Colic lymph node (tissue), 1 donor: ENCODE data around the gene LARS2.

GRCh38 chr3:42686184-42686558 is 834 bp downstream of the KLHL40 start:
- PRO-cap, result no peak

DNA sequence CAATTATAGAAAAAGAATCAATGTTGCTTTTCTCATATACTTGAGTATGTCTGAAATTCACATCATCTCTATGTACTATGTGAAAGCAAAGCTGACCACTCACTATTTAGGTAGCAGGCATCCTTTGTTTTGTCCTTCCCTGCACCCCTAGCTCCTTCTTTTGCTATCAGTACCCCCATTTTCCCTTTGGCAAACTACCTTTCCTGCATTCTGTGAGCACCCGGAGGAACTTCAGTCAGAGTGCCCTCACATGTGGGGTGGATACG is 26.6 kb upstream of the HHATL start:
- PRO-cap, result no peak

DNA sequence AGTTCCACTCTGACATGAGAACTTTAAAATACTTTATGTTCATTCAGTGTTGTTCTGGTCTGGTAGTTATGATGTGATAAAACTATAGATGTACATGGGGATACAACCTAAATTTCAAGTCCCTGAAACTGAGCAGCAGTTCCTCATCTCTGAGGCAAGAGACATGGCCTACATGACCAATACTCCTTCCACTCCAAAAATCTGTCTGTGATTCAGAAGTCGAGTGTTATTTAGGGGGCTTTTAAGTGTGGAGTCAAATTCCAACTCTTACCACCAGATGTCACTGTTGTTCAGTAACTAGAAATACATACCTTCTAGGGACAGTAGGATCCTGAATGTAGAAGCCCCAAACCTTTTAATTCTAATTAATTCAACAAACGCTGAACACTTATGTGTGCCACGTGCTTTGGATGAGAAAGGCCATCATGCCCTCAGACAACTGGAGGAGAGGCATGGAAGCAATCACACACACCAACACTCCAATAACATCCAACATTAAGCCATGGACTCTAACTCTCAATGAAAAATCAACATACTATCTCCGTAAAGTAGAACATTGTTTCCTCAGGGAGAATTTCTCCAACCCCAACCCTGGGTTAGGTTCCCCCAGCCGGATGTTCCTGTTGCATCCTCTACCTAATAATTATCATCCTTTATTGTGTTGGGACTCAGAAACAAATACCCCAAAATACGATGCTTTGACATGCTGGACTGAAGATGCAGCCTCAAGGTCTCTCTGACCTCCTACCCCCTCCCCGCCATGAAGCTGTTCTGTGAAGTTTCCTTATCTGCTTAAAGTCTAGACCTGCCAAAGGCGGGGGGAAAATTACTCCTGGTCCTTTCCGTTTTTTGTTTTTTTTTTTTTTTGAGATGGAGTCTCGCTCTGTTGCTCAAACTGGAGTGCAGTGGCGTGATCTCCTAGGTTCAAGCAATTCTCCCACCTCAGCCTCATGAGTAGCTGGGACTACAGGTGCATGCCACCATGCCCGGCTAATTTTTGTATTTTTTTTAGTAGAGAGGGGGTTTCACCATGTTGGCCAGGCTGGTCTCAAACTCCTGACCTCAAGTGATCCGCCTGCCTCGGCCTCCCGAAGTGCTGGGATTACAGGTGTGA is 8.0 kb upstream of the CCDC13 start:
- PRO-cap, result no peak

DNA sequence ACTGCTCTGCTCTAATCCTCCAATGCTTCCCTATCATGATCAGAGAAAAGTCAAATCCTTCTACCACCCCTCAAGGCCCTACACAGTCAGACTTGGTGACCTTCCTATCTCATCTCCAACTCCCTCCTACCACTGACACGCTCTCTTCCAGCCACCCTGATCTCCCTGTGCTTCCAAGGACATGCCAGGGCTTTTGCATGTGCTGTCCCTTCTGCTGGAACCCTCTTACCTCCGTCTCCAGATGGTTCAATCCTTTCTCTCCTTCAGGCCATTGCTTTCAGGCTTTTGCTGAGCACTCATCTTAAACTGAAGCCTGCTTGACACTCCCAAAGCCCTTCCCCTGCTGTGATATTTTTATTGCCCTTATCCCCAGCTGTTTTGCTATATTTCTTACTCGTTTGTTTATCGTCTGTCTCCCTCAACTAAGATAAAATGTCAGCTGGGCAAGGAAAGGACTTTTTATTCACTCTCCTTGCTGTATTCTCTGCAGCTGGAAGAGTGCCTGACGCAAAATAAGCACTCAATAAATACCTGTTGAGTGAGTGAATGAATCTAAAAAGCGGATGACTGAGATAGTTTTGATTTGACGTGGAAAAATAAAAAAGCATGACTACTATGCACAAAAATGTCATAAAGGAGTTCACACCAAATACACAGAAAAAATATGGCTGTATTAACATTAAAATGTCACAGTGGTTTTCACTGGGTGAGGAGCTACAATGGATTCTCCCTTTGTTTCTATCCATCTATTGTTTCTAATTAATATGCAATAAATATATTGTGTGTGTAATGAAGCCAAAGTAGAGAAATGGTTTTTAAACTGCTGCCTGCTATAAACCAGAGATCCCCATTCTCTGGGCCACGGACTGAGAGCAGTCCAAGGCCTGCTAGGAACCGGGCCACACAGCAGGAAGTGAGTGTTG is 84.8 kb upstream of the POMGNT2 start:
- PRO-cap, result no peak

GRCh38 chr3:43192381-43192980 is 86.6 kb upstream of the POMGNT2 start:
- PRO-cap, result no peak

GRCh38 chr3:43214463-43214971 is 71.8 kb upstream of the SNRK start:
- PRO-cap, result no peak

DNA sequence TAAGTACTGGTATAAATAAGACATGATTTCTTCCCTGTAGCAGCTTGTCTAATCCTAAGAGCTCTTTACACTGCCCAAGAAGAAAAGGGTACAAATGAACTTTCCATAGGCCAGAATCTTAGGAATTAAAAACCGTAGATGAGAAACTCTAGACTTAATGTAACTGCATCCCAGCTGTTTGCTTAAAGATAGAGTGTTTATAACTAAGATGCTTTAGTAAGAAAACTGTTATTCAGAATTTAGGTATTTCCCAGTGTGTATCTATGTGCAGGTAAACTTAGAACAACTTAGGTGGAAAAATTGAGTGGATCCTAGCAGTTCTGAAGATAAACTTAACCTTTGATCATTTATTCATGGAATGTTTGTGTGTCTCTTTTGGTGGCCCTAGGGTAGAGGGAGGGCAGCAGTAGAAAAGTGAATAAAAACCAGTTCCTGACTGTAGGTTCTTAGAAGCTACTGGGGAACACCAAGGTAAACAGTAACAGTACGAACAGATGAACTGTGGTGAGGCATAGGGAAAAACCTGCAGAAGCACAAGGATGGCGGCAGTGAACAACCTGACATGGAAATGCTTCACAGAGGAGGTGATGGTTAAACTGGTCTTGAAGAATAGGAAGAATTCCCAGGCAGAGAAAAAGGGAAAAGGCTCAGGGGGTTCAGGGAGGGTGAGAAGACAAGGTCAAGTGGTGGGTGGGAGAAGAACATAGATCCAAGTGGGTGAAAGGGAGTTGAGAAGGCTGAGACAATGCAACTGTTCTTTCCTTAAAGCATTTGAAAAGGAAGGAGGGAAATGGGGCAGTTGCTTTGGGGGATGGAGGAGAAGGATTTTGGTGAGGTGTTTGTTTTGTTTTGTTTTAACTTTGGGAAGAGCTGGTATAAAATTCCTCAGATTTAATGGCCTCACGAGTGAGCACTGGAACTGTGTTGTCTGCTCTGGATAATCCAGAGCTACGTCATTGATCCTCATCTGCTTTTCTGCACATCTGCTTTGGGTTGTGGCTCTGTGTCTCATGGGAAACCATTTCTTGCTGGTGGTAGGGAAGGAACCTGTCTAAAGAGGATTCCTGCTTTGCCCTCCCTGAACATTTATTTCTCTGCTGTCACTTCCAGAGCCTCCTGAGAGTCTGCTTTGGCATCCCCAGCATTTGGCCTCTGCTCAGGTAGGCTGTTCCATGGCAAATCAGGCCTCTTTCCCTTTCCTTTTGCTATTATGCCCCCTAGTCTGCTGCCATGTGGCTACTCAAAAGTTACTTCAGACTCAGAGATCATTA is 2.7 kb downstream of the SNRK start:
- PRO-cap, result unidirectional peak, minus-strand start at position 1,182 of the sequence

DNA sequence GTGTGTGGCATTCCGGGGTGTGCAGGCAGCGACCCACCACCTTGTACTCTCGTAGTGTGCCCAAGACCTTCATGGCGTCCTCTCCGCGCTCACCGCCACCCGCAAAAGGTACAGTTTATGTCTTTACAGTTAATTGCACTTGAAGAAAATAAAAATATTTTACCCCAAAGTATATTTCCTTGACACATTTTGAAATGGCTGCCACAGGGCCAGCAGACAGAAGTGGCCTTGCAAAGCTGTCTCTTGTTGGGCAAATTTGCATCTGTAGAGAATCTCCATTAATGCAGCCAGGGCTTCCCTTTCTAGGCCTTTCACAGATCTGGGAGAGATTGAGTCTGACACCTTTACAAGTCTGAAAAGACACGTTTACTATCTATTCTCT is 136.0 kb downstream of the ANO10 start:
- PRO-cap, result no peak

GRCh38 chr3:43490400-43491534 is 131.0 kb downstream of the ANO10 start:
- PRO-cap, result no peak

DNA sequence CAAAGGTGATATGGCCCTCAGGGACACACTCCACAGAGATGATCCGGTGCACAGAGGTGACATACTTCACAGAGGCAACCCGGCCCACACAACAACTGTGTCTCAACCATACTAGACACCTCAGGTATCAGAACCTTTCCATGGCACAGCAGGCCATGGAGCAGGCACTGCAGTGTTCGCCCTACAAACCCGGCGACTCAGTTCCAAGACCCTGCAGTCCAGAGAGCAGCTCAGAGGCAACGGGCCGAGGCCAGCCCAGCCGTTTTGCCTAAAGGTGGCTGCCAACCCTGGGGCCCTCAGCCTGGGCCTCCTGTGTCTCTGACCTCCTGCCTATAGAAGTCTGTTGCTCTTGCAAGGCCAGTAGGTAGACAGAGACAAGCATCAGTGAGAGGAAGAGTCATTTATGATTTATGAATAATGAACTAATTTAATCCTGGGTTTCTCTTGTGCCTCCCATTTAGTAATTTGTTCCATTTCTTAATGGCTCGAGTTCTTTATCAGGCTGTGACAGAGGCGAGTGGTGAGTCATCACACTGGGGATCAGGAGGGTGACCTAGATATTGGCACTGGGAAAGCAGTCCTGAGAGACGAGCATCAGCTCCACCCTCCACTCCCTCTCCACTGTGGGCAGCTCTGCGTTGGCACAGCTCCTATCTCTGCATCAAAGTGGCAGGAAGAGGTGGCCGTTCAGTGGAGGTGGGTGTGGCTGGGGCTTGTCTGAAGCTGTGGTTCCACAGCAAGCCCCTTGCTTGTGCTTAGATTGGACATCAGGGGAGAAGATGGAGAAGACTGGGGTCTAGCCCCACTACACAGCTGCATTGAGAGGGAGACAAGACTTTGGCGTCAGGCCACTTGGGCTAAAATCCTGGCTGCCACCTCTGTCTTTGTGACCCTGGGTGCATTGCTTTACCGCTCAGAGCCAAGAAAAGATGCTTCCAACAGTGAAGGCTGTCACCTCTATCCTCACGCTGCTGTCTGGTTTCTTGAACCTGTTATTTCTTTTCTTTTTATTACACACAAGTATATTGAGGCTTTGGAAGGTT is 79.9 kb downstream of the ABHD5 start:
- PRO-cap, result no peak

GRCh38 chr3:44339234-44339406 is 554 bp downstream of the TCAIM start:
- PRO-cap, result no peak

DNA sequence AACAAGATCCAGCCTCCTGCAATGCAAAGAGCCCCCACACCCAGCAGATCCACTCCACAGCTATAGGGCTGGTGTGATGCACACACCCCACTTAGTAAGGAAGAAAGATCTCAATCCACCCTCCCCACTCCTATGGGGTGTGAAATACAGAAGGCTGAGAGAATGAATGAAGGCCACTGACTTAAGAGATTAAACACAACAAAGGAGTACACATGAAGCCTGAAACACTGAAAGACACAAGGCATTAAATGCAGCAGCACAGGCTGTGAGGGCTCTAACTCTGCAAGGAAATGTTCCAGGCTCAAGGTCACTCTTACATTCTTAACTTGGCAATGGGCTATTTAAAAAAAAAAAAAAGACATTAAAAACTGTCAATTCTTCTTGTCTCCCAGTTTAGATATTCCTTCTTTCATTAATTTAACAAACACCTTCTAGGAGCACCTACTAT is 32.2 kb upstream of the ZNF445 start:
- PRO-cap, result no peak

GRCh38 chr3:44885495-44885842 is 11.1 kb downstream of the TGM4 start:
- PRO-cap, result no peak

GRCh38 chr3:45011727-45012779 is 14.1 kb upstream of the CLEC3B start:
- PRO-cap, result no peak

DNA sequence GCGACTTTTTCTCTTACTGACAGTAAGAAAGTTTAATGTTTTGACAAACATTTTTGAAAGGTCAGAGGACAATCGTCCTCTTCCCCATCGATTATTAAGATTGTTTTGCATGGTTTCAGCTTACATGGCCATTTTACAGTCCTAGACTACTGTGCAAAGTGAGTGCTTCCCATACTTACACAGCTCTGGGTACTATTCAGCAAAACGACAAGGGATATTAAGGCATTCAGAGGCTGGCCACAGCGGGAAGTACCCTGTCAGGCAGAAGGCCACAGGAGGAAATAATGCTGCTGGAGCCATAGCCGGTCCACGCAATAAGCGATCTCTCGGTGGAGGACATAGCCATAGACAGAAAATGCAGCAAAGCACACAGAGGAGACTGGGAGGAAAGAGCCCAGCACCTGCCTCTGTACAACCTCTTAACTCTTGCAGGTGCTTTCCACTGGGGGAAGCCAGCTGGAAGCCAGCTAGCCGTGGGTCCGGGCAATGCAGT is 19.7 kb downstream of the CLEC3B start:
- PRO-cap, result no peak

DNA sequence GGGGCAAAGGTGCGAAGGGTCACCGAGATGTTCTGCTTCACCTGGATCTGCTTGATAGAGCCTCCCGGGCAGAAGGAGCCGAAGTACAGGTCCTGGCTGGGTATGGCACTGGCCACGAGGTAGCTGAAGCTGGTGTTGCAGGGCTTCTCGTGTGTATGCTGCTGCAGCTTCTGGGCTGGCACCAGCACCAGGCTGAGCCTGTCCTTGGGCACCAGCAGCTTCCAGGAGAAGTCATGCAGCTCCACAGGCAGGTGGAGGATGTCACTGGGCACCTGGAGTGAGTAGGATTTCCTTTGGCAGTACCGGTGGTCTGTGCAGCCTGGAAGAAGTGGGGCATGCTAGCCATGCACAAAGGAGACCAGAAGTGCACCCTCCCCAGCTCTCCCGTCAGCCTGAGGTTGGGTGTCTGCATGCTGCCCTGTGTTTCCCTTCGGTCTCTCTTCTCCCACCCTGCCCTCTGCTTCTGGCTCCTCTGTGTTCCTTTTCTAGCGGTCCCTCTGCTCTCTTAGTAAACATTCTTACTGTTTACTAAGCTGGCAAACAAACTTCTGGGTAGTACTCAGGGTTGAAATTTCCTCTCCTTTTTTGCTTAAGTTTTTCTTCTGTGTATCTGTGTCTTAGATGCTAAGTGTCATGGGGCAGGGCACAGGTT is 52.7 kb downstream of the CDCP1 start:
- PRO-cap, result no peak

- PRO-cap, result no peak
Measured at GRCh38 chr3:45144761-45145620, 1.2 kb downstream of the CDCP1 start.

DNA sequence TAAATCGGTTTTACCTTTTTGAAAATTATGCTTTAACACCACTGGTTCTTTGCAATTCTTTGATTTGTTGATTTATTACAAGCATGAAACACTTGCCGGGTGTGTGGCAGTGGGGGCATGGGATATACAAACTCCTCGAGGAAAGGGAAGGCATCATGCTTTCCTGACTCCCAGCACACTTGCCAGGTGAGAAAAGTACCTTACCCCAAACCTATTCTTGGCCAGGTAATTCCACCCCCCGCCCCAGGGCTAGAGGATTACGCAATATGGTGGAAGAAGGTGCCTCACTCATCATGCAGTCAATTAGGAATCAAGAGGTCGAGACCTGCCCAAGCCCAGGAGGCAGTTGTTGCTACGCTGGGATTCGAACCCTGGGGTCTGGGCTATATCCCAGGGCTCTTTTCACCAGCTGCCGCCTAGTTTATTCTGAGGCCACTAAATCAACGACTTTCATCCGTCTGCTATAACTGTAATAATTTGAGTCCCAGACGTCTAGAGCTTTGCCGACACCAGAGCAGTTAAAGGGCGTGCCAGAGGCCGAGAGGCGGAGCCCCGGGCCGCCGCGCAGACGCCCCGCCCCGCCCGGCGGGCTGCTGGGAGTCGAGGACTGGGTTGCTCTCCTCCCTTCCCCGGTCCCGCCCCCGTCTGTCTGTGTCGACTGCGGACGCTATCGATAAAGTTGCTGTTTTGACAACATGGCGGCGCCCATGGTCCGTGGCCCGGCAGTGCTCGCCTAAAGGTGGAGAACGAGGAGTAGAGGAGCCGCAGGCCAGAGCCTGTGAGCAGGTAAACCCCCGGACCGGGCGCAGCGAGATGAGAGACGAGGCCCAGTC is at the start of gene LARS2:
LARS2 (plus strand) TSS at position 682 of the 833 bp plus-strand sequence.
- PRO-cap, result bidirectional peak, plus-strand start at position 685 of the sequence, minus-strand start at position 520 of the sequence

DNA sequence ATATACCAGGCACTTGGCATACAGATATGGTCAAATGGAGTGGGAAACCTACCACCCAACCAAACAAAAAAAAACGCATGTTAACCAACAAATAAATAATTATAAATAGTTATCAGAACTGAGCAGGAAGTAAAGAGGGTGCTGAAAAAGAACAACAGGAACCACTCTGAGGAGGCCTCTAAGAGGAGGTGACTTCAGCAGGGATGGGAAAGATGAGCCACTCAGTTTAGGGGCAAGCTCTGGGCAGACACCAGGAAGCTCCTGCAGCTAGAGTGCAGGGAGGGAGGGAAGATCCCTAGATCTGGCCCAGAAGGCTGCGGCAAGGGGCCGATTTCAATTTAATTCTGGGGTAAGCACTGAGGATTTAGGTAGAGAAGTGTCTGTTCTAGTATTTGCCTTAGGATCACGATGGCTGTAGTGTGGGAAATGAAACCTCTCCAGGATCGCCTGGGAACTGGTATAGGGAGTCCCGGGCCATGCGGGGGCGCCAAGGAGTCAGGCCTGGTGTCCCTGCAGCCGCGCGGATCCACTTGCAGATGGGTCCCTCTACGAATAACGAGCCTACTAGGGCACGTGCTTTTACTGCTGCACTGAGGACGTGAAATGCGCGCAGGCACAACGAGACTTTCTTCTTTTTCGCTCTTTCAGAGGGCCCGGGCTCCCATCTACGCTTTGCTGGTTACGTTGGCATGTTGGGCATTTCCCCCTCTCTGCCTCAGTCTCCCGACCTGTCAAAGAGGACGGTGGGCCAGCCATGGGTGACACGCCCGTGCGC is 1.5 kb upstream of the LIMD1 start:
- PRO-cap, result no peak

DNA sequence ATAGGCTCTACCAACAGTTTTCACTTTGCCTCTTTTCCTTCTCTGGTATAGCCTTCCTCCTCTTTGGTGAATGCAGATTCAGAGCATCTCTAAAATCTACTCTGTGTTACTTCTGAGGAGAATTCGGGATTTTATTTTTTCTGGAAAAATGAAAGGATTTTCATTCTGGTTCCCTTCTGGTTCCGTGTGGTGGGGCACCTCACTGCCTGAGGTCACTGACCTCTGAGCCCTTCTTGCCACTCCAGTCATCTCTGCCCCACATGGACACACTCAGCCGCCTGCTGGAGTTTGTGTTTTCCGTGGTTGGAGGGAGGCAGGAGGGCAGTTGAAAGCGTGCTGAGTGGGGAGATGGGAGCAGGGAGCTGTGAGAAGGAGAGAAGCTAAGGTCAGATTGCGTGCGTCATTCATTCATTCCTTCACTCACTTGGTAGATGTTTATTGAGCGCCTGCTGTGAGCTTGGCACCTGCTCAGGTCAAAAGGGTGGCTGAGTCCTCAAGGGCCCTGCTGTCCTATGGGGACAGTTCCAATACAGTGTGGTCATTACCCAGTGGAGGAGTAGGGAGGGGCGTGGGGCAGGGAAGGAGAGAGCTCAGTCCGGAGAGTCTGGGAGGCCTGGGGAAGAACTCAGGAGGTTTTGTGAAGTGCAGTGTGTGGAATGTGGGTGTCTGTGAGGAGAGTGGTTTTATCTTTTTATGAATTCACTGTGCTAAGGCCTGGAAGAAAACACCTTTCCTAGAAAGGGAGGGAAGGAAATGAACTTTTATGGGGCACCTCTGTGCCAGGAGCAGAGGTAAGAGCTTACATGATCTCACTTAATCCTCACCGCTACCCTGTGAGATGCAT is 23.5 kb downstream of the LIMD1 start:
- PRO-cap, result no peak